Skeletal muscle tissue (tissue), 7 donors: ENCODE measurements around a stretch of chr2.

GRCh38 chr2:47894654-47895649 is 11.3 kb downstream of the FBXO11 start:
- PRO-cap, 3 experiments, result no peak in any of the 3 experiments
- RAMPAGE, long total RNA, result no peak
- RRBS, 2 experiments, result no CpG with 5 or more reads among the region's 2 CpGs

- PRO-cap, 3 experiments, result peak in 3 of 3 experiments; most common plus-strand start chr2:47904661 (in 1); most common minus-strand start chr2:47905338 (in 3)
- RAMPAGE, long total RNA, result no peak
- RRBS, 2 experiments, result 0 to 2% methylated on average over 3 of the region's 46 CpGs
Observed at GRCh38 chr2:47904607-47905364, 1.5 kb downstream of the FBXO11 start.

DNA sequence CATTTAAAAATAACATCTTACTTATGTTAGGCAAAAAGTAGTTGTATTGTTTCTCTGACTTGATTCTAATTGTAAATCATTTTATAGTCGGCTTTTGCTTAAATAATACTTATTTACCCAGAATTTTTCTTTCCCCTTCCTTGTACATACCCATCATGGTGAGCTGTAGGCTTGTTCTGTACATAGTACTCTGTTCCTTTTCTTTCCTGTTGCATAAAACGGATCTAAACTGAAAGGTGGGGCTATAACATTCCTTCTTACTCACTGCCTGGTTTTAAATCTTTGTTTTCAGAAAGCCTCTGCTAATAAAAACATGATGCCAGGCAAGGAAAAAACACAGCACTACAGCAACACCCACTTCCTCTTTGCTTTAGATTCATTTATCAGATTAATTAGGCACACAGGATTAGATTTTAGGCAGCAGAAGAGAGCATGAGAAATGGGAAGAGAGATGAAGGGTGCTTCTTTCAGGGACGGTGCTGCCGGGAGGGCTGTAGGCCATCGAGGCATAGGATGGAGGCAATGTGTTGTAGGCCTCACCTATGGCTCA is 19.6 kb upstream of the STON1 start:
- PRO-cap, 3 experiments, result no peak in any of the 3 experiments
- RAMPAGE, long total RNA, result no peak
- RRBS, 2 experiments, result no CpG with 5 or more reads among the region's 5 CpGs

DNA sequence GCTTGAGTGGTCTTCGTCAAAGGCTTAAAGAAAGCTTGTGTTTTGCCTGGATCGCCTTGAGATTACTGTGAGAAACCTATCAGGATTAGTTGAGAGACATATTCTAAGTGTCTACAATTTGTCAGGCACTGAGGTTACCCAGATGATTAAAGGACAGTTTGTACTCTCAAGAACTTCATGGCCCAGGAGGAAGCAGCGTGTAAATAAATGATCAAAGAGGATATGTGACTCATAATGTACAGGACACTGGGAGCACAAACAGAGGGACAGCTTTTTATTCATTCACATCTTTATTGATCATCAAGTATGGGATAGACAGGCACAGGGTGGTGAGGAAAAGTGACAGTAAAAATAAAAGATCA is 152.6 kb upstream of the FSHR start:
- PRO-cap, 3 experiments, result no peak in any of the 3 experiments
- RAMPAGE, long total RNA, result no peak
- RRBS, 2 experiments, result no CpG with 5 or more reads among the region's 3 CpGs

GRCh38 chr2:52723227-52723567 is 1044.4 kb upstream of the CHAC2 start:
- PRO-cap, 3 experiments, result no peak in any of the 3 experiments
- RAMPAGE, long total RNA, result no peak

DNA sequence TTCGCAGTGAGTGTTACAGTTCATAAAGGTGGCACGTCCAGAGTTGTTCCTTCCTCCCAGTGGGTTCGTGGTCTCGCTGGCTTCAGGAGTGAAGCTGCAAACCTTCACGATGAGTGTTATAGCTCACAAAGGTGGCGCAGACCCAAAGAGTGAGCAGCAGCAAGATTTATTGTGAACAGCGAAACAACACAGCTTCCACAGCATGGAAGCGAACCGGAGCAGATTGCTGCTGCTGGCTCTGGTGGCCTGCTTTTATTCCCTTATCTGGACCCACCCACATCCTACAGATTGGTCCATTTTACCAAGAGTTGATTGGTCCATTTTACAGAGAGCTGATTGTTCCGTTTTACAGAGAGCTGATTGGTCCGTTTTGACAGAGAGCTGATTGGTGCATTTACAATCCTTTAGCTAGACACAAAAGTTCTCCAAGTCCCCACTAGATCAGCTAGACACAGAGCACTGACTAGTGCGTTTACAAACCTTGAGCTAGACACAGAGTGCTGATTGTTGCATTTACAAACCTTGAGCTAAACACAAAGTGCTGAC is 508.5 kb upstream of the CHAC2 start:
- PRO-cap, 3 experiments, result no peak in any of the 3 experiments
- RAMPAGE, long total RNA, result no peak
- RRBS, 2 experiments, result no CpG with 5 or more reads among the region's 12 CpGs

- PRO-cap, 3 experiments, result no peak in any of the 3 experiments
- RAMPAGE, long total RNA, result no peak
- RRBS, 2 experiments, result no CpG with 5 or more reads among the region's 1 CpG
Observed at GRCh38 chr2:53895535-53896045, 35.8 kb upstream of the GPR75 start.

DNA sequence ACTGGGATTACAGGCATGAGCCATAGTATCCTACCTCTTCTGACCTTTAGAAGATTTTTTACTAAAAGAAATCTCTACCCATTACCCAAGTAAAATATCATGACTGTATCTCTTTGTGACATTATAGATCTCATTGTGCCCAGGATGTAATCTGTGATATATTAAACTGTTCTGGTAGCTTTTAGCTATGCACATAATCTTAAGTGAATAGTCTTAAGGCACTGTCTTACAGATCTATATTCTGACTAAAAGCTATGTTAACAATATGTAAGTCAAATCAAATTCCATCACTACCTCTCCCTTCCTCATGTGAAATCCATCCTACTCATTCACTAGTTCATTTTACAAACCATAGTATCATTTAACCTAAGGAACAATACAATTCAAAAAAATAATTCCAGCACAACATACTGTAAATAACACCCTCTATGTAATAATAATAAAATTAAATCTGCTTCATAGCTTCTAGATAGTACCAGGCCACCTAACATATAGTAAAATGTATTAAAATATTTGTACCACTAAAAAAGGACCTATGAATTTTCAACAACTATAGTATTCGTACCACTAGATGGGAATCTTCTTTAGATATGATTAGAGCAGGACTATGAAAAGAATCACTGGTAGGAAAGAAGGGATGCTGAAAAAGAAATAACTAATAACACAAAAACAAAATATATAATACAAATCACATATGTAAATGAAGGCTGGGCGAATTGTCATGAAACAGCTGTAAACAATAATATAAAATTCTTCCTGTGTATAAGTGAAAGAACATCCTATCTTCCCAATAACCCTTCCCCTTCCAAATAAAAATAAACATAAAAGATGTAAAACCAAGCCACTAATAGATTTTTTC is 53.2 kb upstream of the GPR75 start:
- PRO-cap, 3 experiments, result no peak in any of the 3 experiments
- RAMPAGE, long total RNA, result no peak
- RRBS, 2 experiments, result no CpG with 5 or more reads among the region's 2 CpGs

DNA sequence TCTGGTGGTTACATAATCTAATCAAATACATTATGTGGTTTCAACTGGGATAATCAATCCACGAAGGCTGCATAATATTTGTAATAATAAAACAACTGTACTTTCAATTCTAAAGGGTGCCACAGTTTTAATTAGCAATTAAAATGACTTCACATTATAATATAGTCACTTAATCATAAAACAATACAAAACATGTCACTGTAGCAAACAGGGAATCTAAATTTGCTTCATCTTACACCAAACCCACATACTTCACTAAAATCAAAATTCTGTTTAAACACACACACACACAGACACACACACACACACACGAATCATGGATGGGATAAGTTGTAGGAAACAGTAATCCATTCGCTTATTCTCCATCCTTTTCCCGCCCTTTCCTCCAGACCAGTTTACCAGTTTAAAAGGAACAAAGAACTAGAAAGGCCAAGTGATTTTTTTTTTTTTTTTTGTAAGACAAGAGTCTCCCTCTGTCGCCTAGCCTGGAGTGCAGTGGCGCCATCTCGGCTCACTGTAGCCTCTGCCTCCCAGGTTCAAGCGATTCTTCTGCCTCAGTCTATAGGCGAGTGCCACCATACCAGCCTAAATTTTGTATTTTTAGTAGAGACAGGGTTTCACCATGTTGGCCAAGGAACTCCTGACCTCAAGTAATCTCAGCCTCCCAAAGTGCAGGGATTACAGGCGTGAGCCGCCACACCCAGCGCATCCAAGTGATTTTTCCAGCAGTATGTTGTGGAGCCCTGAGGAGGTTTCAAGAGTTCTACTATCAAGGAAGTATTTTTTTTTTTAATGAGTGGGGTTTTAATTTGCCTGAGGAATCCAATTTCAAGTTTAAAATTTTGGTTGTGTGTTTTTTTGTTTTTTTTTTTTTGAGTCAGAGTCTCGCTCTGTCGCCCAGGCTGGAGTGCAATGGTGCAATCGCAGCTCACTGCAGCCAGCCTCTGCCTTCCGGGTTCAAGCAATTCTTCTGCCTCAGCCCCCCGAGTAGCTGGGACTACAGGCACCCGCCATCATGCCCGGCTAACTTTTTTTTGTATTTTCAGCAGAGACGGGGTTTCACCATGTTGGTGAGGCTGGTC is 5.6 kb downstream of the PSME4 start:
- PRO-cap, 3 experiments, result no peak in any of the 3 experiments
- RAMPAGE, long total RNA, result no peak
- RRBS, 2 experiments, result no CpG with 5 or more reads among the region's 20 CpGs

DNA sequence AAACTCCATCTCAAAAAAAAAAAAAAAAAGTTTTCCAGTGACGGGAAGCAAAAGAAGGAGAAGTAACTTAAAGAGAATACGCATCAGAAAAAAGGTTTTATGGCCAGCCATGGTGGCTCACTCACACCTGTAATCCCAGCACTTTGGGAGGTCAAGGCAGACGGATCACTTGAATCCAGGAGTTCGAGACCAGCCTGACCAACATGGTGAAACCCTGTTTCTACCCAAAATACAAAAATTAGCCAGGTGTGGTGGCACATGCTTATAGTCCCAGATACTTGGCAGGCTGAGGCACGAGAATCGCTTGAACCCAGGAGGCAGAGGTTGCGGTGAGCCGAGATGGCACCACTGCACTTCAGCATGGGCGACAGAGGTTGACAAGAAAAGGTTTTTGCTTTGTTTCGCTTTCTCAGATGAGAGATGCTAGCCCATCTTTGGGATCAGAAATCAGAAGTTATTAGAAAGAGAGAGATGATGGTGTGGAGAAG is 21.9 kb downstream of the ACYP2 start:
- PRO-cap, 3 experiments, result no peak in any of the 3 experiments
- RAMPAGE, long total RNA, result no peak
- RRBS, 2 experiments, result no CpG with 5 or more reads among the region's 10 CpGs

DNA sequence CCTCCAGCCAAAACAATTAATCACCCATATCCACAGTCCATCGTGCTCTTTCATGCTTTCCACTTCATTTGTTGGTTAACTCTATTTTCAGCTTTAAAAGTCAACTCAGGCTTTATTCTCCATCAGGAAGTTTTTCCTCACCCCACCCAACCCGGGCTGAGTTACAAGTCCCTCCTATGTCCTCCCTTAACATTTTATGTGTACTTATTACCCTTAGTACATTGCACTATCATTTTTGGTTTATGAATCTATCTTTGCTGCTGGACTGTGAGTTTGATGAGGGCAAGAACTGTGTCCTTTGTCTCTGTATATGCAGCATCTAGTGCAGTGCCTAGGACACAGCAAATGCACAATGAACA is 27.6 kb upstream of the SPTBN1 start:
- PRO-cap, 3 experiments, result no peak in any of the 3 experiments
- RAMPAGE, long total RNA, result no peak
- RRBS, 2 experiments, result no CpG with 5 or more reads among the region's 2 CpGs

DNA sequence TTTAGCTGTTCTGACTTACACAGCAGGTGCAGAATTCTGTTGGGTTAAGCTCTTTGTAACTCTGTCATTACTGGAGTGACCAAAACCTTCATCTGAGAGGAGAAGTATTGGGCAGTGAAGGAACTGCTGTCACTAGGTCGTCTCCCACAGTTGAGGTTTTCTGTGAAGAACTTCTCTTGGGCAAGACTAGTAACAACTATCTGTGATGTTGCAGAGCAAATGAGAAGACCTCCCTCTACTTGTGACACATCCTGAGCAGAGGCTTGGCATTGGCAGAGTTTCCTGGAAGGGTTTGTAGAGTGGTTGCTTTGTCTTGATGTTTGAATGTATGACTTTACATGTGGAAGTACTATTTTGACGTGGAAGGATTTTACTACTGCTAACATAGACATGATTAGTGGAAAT is 3.0 kb downstream of the SPTBN1 start:
- PRO-cap, 3 experiments, result peak in 1 of 3 experiments; most common minus-strand start position 162 of the sequence (in 1)
- RAMPAGE, long total RNA, result no peak
- RRBS, 2 experiments, result no CpG with 5 or more reads among the region's 2 CpGs

- PRO-cap, 3 experiments, result no peak in any of the 3 experiments
- RAMPAGE, long total RNA, result no peak
- RRBS, 2 experiments, result no CpG with 5 or more reads among the region's 3 CpGs
Observed at GRCh38 chr2:54551146-54551664, 95.1 kb downstream of the SPTBN1 start.

DNA sequence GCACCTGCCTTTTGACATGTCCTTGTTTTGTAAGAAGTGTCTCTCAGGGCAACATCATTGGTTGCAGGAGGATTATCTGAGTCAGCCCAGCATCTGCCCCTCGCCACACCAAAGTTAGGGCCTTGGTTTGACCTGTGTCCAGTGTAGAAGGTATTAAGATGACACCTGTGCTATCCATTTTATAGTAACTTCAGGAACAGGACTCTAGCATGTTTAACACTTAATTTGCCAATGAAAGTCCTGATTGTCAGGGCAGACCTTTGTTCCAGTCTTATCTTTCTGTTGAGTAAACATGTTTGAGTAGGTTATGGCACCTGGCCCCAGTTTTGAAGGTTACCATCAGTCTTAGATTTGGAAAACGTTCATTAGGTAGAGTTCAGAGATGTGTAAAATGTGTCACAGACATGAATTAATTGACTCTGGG is 93.3 kb upstream of the EML6 start:
- PRO-cap, 3 experiments, result no peak in any of the 3 experiments
- RAMPAGE, long total RNA, result no peak
- RRBS, 2 experiments, result no CpG with 5 or more reads among the region's 2 CpGs

DNA sequence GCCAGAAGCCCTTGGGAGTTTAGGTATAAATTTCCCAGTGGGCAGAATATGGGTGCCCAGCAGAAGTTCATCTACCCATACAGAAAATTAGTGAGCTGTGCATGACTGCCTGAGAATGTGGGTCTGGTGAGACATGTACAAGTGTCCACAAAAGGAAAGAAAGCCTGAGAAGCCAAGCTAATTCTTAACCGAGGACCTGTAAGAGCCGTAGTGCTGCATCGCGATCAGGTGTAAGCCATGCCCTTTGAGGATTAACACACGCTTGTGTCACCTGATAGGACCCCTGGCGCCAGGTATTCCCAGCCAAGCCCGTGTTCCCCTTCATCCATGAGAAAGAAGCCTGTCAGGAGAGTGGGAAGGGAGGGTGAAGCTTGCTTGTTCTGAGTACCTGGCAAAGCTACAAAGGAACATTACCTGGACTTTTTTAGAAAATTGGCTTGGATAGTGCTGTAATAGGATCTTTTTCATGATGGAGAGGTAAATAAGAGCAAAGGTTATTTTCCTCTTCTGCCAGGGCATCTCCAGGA is 90.6 kb upstream of the EML6 start:
- PRO-cap, 3 experiments, result no peak in any of the 3 experiments
- RAMPAGE, long total RNA, result no peak
- RRBS, 2 experiments, result no CpG with 5 or more reads among the region's 7 CpGs

DNA sequence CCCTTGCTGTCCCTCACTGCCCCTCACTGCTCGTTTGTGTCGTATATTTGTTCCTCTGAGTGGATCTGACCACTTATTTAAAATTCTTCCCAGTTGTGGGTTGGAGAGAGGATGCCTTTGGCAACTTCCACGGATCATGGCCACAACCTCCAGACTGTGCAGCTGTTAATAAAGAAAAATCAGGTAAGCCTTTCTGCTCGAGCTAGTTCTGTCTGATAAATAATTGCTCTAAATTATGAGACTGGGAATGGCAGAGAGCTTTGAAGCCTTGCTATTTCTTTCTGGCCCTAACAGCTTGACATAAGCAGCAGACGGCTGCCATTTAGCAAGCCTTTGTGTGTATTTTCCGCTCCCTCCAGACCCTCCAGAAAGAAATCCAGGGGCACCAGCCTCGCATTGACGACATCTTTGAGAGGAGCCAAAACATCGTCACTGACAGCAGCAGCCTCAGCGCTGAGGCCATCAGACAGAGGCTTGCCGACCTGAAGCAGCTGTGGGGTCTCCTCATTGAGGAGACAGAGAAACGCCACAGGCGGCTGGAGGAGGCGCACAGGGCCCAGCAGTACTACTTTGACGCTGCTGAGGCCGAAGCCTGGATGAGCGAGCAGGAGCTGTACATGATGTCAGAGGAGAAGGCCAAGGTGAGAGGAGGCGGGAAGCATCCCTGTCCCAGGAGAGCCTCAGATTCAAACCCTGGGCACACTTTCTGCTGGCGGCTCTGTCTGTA is 77.5 kb upstream of the EML6 start:
- PRO-cap, 3 experiments, result no peak in any of the 3 experiments
- RAMPAGE, long total RNA, result no peak
- RRBS, 2 experiments, result no CpG with 5 or more reads among the region's 19 CpGs

- PRO-cap, 3 experiments, result no peak in any of the 3 experiments
- RAMPAGE, long total RNA, result no peak
- RRBS, 2 experiments, result 94 to 96% methylated on average over 4 of the region's 10 CpGs
Observed at GRCh38 chr2:54646818-54647448, 76.5 kb upstream of the EML6 start.

DNA sequence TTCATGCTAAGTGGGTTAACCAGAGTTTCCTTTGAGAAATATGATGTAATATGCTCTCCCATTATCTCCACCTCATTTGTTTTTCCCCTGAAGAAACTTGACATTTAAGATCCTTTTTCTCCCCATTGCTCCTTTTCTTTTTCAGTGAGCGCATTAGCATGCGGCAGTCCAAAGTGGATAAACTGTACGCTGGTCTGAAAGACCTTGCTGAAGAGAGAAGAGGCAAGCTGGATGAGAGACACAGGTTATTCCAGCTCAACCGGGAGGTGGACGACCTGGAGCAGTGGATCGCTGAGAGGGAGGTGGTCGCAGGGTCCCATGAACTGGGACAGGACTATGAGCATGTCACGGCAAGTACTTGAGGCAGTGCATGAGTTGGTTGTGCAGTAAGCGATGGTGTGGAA is 74.6 kb upstream of the EML6 start:
- PRO-cap, 3 experiments, result no peak in any of the 3 experiments
- RAMPAGE, long total RNA, result no peak
- RRBS, 2 experiments, result no CpG with 5 or more reads among the region's 9 CpGs

DNA sequence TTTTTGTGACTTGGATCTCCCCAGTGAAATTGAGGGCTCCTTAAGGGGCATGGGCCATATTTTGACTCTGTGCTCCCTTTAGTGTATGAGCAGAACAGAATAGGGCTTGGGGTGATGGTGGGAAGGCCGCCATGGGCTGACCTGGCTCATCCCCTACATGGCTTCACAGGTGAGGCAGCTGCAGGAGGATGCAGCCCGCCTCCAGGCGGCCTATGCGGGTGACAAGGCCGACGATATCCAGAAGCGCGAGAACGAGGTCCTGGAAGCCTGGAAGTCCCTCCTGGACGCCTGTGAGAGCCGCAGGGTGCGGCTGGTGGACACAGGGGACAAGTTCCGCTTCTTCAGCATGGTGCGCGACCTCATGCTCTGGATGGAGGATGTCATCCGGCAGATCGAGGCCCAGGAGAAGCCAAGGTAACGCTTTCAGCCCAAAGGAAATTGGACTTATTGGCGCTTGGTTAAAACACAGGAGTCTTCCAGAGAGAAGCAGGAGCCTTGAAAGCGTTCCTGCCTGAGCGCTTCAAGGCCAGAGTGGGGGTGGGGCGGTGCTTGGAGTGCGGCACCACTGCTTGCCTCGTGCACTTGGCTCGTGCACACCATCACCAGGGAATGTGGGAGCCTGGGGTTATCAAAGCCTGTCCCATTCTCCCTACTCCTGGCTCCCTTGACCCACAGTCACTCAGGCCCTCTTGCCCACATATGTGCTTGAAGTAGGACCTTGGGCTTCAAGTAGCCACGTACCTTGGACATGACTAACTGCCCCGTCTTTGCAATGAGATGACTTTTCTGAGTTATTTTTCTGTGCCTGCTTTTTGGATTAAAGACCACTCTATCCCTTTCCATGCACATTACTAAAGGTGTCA is 69.8 kb upstream of the EML6 start:
- PRO-cap, 3 experiments, result no peak in any of the 3 experiments
- RAMPAGE, long total RNA, result no peak
- RRBS, 2 experiments, result no CpG with 5 or more reads among the region's 27 CpGs

DNA sequence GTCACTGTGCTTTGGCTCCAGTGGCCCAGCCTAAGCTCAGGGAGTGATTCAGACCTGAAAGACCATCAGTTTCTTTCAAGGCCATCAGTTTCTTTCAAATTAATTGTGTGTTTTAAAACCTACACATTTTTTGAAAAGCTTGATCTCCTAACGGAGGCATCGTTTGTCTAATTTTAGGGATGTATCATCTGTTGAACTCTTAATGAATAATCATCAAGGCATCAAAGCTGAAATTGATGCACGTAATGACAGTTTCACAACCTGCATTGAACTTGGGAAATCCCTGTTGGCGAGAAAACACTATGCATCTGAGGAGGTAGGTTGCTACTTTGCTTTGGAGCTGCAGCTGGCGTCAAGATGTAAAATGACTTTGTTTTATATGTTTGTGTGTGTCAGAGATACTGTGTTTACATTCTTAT is 68.6 kb upstream of the EML6 start:
- PRO-cap, 3 experiments, result no peak in any of the 3 experiments
- RAMPAGE, long total RNA, result no peak
- RRBS, 2 experiments, result no CpG with 5 or more reads among the region's 5 CpGs